Epithelial cell of alveolus of lung (primary cell): ENCODE measurements around the gene GEMIN2.

DNA sequence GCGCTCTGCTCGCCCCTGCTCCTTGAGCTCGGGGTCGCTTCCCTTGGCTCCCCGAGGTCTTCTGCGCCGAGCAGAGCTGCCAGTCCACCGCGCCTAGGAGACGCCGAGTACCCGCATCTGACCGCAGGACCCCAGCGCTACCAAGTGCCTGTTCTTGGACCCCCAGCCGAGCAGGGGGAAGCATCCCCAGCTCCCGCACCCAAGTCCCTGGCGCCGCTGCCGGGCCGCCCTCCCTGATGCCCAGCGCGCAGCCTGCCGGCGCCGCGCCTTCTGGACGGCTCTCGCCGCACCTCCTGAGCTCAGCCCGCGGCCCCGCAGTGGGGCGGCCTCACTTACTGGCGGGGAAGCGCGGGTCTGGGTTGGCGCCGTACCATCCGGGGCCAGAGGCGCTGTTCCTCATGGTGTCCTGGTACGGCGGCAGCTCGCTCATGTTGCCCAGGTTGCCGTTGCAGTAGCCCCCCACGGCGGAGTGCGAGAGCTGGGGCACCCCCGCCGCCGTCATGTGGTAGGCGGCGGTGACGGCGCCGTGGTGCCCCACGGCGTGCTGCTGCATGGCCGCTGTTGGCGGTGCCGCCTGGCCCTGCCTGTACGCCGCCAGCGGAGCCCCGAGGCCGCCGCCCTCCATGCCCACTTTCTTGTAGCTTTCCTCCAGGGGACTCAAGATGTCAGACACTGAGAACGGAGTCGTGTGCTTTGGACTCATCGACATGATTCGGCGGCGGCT is 1.2 kb downstream of the NKX2-1 start:
- RAMPAGE, long total RNA = no peak
- RRBS = 3% methylated on average over 5 of the region's 72 CpGs

GRCh38 chr14:36524842-36525366 is 4.9 kb upstream of the NKX2-1 start:
- RAMPAGE, long total RNA = no peak
- RRBS = no CpG with 5 or more reads among the region's 34 CpGs

DNA sequence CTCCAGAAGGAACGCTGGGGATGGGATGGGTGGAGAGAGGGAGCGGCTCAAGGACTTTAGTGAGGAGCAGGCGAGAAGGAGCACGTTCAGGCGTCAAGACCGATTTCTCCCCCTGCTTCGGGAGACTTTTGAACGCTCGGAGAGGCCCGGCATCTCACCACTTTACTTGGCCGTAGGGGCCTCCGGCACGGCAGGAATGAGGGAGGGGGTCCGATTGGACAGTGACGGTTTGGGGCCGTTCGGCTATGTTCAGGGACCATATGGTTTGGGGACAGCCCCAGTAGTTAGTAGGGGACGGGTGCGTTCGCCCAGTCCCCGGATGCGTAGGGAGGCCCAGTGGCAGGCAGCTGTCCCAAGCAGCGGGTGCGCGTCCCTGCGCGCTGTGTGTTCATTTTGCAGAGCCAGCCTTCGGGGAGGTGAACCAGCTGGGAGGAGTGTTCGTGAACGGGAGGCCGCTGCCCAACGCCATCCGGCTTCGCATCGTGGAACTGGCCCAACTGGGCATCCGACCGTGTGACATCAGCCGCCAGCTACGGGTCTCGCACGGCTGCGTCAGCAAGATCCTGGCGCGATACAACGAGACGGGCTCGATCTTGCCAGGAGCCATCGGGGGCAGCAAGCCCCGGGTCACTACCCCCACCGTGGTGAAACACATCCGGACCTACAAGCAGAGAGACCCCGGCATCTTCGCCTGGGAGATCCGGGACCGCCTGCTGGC is 997 bp downstream of the PAX9 start:
- RAMPAGE, long total RNA = no peak
- RRBS = no CpG with 5 or more reads among the region's 55 CpGs

DNA sequence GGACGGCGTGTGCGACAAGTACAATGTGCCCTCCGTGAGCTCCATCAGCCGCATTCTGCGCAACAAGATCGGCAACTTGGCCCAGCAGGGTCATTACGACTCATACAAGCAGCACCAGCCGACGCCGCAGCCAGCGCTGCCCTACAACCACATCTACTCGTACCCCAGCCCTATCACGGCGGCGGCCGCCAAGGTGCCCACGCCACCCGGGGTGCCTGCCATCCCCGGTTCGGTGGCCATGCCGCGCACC is 1.5 kb downstream of the PAX9 start:
- RAMPAGE, long total RNA = no peak
- RRBS = no CpG with 5 or more reads among the region's 23 CpGs

- RAMPAGE, long total RNA = no peak
- RRBS = no CpG with 5 or more reads among the region's 3 CpGs
Observed at GRCh38 chr14:36683405-36683749, 21.7 kb downstream of the PAX9 start.

GRCh38 chr14:37399497-37400033 is 195.5 kb downstream of the FOXA1 start:
- RAMPAGE, long total RNA = no peak

DNA sequence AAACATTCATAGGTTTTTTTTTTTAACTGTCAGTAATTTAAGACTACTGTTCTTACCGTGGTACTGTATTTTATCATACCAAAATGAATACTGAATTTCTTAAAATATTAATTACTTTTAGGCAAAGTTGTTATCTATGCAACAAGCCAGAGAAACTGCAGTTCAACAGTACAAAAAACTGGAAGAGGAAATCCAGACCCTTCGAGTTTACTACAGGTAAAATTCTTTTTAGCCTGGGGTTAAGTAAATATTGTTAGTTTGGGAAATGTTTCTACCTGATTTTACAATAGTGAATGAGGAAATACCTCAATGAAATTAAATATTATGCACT is 172.3 kb downstream of the FOXA1 start:
- RAMPAGE, long total RNA = no peak
- RRBS = no CpG with 5 or more reads among the region's 2 CpGs

- RAMPAGE, long total RNA = no peak
- RRBS = no CpG with 5 or more reads among the region's 33 CpGs
Observed at GRCh38 chr14:37584217-37584721, 10.8 kb downstream of the FOXA1 start.

DNA sequence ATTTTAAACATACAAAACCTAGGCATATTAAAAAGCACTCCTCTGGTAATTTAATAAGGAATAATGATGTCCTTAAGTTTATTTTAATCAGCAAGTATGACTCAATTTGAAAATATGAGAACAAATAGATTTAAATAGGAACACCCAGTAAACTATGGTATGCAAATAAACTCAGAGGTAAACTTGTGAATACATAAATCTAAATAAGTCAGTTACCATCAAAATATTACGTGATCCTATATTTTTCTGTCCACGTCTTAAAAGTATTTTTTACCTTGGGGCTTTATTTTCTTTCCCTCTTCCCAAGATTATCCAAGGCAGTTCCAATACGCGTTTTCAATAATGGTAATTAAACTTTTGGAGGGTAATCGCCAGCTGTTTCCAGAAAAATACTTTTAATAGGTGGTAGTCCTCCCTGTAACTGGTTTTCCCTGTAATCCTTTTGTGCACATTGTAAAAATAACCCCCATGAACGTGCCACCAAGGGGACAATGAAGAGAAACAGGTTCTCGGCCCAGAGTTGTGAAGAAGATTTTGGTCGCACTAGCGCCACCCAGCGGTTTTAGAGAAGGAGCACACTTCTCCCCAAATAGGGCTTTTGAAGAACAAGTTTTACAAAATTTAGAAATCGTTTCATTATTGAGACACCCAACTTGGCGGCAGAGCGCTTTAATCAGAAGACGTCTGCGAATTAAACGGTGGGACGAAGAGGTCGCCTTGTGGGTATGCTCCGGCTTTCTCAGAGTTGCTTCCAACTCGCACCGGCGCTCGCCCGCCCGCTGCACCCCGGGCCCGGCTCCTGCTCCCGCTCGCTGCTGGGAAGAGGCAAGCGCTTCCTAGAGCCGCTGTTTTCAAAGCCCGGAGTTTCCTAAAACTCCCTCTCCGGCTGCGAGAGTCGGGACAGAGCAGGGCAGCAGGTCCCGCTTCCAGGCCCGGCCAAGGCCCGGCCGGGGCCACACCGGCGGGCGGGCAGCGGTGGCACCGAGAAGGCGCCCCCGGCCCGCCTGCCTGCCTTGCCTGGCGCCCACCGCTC is 931 bp downstream of the FOXA1 start:
- RAMPAGE, long total RNA = no peak
- RRBS = 1% methylated on average over 21 of the region's 49 CpGs

DNA sequence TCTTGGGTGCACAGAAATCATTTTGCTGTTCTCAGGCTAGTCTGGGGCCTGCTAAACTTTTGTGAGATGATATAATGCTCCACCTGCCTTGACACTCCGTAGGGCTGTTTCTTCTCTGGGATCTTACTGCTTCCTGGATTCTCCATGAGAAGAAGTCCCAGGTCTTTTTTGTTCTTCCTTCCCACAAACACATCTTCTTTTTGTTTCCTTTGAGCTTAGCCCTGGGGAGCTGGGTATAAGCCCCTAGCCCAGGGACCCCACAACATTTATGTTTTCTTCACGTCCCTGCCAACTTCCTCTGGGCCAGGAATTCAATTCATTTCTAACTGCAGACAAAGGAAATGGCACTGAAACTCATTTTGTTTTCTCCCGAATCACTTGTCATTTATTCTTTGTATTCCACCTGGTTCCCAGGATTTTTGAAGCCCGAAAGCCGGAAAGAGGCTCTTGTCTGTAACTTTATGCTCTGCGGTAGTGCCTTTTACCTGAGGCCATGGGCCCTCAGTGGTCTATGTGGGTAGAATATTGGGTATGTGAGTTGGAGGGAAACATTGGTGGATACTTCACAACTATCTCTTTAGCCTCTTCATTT is 53.8 kb downstream of the TTC6 start:
- RAMPAGE, long total RNA = no peak
- RRBS = no CpG with 5 or more reads among the region's 6 CpGs

- RAMPAGE, long total RNA = start-site peak on the plus strand at chr14:39114300-39114329, 66 and 115 reads in 2 replicates
- RRBS = no CpG with 5 or more reads among the region's 37 CpGs
Observed at GRCh38 chr14:39113951-39114699, at the start of gene GEMIN2. Gene GEMIN2, plus strand, starts transcription at chr14:39114323.

DNA sequence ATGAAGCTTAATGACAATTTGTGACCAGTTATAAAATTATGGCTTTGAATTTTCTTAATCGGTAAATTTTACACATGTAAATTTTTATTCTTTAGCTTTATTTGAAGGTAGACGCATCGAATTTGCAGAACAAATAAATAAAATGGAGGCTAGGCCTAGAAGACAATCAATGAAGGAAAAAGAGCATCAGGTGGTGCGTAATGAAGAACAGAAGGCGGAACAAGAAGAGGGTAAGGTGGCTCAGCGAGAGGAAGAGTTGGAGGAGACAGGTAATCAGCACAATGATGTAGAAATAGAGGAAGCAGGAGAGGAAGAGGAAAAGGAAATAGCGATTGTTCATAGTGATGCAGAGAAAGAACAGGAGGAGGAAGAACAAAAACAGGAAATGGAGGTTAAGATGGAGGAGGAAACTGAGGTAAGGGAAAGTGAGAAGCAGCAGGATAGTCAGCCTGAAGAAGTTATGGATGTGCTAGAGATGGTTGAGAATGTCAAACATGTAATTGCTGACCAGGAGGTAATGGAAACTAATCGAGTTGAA is 5.4 kb downstream of the PNN start:
- RAMPAGE, long total RNA = no peak
- RRBS = no CpG with 5 or more reads among the region's 8 CpGs

DNA sequence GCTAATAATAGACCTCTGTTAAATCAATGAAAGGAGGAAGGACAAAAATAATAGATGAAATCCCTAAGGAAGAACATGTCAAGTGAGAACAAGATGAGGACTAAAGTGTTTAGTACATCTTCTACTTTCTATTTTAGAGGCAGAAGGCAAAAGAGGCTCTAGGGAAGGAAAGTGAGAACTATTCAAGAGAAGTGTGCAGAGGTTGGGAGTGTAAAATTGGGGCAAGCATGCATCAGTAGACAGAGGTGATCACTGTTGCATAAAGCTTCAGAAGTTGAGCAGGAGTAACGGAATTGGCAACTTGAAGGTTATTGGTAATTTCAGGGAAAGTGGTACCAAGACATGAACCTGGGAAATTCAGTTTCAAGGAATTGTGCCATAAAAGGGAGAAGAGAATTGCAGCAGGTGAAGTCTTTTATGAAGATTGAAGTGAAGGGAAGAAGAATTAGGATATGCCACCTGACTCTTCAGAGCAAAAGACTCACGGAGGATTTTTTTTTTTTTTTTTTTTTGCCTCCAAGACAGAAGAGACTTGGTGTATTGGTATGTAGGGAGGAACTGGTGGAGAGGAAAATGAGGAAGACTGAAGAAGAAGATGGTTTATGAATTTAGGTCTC is 57.1 kb upstream of the FBXO33 start:
- RAMPAGE, long total RNA = no peak
- RRBS = no CpG with 5 or more reads among the region's 2 CpGs

DNA sequence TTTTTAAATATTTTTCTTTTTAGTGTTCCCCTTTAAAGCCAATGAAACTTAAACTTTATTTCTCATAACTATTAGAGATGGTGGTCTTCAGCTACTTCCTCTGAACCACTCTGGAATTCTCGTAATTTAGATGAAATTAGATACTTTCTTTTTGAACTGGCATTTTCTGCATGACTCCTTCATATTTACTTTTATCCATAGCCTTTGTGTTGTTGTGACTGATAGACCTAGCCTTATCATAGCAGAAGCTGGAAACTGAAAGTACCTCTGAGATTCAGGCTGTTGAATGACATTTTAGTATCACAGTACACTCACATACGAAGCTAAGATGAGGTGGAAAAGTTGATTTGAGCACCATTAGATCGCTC is 525.0 kb upstream of the FBXO33 start:
- RAMPAGE, long total RNA = no peak
- RRBS = no CpG with 5 or more reads among the region's 3 CpGs

DNA sequence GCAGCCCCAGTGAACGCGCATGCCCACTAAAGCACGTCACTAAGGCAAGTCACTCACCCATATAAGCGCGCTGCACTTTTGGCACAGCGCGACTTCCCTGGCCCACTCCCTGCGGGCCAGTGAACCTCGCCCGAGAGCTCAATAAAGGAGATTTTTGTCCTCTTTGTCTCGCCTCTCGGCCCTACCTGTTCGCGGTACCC is 8.9 kb upstream of the LRFN5 start:
- RAMPAGE, long total RNA = no peak
- RRBS = no CpG with 5 or more reads among the region's 14 CpGs

DNA sequence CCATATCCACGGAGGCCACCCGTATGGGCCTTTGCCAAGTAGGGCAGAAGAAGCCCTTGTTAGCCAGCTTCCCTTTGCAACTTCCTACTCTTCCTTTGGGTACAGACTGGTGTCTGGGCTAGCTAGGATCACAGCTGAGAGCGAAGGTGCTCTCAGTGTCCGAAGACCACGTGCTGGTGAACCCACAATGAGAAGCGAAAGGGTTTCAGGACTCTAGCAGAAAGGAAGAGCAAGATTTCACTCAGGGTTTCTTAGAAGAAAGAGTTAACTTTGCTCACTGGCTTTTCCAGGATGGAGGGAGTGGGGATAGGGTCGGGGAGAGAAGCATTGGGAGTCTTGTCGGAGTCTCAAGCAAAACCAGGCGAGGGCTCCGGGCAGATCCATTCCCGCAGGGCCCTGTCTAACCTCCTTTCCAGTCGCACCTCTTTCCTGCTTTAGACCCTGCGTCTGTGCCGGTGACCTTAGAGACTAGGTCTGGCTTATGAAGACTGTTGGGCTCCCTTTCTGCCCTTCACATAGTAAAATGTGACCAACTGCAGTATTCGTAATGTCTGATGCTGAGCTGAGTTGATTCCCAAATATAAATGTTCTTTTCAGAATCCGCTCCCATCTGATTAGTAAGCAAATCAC is 811 bp upstream of the LRFN5 start:
- RAMPAGE, long total RNA = no peak
- RRBS = 2% methylated on average over 4 of the region's 16 CpGs

GRCh38 chr14:43370424-43371111 is 1136.5 kb downstream of the FSCB start:
- RAMPAGE, long total RNA = no peak
- RRBS = no CpG with 5 or more reads among the region's 20 CpGs

DNA sequence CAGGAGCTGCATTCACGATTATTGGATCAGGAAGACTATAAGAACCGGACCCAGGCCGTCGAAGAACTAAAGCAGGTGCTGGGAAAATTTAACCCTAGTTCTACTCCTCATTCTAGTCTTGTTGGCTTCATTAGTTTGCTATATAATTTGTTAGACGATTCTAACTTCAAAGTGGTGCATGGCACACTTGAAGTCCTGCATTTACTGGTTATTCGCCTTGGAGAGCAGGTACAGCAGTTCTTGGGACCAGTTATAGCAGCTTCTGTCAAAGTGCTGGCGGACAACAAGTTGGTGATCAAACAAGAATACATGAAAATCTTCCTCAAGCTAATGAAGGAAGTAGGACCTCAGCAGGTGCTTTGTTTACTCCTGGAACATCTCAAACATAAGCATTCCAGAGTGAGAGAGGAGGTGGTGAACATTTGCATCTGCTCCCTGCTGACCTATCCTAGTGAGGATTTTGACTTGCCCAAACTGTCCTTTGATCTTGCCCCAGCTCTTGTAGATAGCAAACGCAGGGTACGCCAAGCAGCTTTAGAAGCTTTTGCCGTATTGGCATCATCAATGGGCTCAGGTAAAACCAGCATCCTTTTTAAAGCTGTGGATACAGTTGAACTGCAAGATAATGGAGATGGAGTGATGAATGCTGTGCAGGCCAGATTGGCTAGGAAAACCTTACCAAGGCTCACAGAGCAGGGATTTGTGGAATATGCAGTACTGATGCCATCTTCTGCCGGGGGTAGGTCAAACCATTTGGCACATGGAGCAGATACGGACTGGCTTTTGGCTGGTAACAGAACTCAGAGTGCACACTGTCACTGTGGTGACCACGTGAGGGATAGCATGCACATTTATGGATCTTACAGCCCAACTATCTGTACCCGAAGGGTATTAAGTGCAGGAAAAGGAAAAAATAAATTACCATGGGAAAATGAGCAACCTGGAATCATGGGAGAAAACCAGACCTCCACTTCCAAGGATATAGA is 1.8 kb downstream of the TOGARAM1 start:
- RAMPAGE, long total RNA = no peak
- RRBS = no CpG with 5 or more reads among the region's 14 CpGs

- RAMPAGE, long total RNA = no peak
- RRBS = no CpG with 5 or more reads among the region's 23 CpGs
Observed at GRCh38 chr14:45134565-45135254, 429 bp upstream of the FKBP3 start.

- RAMPAGE, long total RNA = no peak
- RRBS = no CpG with 5 or more reads among the region's 1 CpG
Observed at GRCh38 chr14:45367366-45367565, 114.3 kb upstream of the MIS18BP1 start.